Skin of body (tissue), 2 donors: ENCODE measurements around the gene TMEM161B.

GRCh38 chr5:87074887-87075529 lies 192.7 kb upstream of the RASA1 start:
- RAMPAGE, long total RNA, result no peak

DNA sequence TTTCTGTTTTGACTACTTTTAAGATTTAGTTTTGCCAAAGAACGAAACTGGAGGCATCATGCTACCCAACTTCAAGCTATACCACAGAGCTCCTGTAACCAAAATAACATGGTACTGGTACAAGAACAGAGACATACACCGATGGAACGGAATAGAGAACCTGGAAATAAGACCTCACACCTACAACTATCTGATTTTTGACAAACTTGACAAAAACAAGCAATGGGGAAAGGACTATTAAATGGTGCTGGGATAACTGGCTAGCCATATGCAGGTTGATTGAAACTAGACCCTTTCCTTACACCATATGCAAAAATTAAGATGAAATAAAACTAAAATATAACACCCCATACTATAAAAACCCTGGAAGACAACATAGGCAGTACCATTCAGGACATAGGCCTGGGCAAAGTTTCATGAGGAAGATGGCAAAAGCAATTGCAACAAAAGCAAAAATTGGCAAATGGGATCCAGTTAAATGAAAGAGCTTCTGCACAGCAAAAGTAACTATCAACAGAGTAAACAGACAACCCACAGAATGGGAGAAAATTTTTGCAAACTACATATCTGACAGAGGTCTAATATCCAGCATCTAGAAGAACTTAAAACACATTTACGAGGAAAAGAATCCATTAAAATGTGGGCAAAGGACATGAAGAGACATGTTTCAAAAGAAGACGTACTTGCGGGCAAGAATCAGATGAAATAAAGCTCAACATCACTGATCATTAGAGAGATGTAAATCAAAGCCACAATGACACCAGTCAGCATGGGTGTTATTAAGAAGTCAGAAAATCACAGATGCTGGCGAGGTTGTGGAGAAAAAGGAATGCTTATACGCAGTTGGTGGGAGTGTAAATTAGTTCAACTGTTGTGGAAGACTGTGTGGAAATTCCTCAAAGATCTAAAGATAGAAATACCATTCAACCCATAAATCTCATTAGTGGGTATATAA lies 37.8 kb downstream of the RASA1 start:
- RAMPAGE, long total RNA, result no peak

GRCh38 chr5:87405606-87406123 lies 7.1 kb downstream of the CCNH start:
- RAMPAGE, long total RNA, result no peak

- RAMPAGE, long total RNA, result no peak
These were observed 6.6 kb downstream of the CCNH start for GRCh38 chr5:87406124-87406634.

DNA sequence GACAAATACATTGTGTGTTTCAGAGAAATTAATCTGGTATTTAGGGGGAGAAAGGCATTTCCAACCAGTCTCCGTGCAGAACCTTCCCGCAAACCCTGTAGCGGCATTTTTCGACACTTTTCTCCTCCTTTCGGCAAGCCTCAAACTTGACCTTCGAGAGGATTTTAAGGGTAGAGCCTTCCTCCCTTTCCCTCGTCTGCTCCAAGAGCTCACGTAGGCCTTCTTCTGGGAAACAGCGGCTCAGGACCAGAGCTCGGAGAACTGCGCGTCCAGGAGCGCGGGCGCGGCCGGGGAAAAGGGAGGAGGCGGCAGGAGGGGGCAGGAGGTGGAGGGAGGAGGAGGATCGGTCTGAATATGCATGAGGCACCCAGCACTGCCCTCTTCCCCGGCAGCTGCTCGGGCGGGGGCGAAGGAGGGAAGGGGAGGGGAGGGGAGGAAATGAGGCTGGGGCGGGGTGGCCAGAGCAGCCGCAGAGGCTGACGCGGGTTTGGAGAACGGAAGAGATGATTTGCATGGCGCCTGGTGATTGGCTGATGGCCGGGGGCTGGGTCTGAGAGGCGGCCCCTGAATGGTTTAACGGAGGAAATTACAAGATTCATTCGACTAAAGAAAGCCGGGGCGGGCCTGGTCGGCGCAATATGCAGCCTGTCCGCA lies 127.5 kb downstream of the TMEM161B start:
- RAMPAGE, long total RNA, result no peak

DNA sequence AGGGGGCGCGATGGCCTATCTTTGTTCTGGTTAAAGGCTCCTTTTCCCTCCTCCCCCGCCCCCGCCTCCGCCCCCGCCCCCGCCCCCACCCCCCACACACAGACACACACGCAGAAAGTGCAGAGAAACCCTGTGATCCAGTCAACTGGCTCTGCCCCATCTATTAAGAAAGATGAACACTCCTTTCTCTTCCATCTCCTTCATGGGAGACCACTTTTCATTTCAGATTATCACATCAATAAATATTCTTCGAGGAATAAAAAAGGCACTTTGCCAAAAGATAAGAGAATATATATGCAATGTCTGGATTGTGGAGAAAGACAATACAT lies 127.0 kb downstream of the TMEM161B start:
- RAMPAGE, long total RNA, result no peak

DNA sequence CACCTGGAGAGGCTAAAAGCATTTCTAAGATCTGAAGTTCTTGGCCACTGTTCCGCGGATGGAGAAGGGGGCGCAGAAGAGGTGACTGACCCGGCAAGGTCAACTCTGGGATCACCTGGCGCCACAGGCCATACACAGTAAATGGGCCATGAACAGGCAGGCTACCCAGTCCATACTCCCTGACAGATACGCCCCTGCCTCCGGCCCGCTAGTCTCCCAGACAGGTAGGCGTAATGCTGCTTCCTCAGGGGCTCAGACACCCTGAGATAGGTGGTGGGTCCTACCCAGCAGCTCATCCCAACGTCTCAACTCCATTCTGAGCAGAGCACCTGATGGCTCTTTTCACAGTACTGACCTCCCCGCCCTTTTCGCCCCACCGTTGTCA lies 342 bp downstream of the TMEM161B start:
- RAMPAGE, long total RNA, result no peak

- RAMPAGE, long total RNA, result no peak
These were observed at the start of gene TMEM161B for GRCh38 chr5:88268696-88269784. TMEM161B (minus strand) TSS chr5:88268845.

GRCh38 chr5:88680042-88680853 lies 202.7 kb downstream of the MEF2C start:
- RAMPAGE, long total RNA, result no peak

DNA sequence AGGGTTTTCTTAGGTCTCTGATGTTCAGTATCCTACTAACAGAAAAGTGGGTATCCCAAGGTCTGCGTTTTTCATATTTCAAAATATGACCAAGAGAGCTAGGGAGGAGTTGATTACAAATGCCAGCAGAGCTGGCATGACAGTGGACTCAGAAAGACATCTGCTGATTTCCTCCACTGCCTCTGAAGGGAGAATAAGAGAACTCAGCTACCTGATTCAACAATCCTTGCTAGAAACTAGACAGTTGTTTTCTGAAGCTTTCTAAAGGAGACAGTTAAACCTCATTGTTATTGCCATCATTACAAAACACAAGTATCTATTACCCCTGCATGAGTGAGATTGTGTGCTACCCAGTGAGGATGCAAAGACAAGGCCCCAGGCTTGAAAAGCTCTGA lies 150.4 kb downstream of the MEF2C start:
- RAMPAGE, long total RNA, result no peak

DNA sequence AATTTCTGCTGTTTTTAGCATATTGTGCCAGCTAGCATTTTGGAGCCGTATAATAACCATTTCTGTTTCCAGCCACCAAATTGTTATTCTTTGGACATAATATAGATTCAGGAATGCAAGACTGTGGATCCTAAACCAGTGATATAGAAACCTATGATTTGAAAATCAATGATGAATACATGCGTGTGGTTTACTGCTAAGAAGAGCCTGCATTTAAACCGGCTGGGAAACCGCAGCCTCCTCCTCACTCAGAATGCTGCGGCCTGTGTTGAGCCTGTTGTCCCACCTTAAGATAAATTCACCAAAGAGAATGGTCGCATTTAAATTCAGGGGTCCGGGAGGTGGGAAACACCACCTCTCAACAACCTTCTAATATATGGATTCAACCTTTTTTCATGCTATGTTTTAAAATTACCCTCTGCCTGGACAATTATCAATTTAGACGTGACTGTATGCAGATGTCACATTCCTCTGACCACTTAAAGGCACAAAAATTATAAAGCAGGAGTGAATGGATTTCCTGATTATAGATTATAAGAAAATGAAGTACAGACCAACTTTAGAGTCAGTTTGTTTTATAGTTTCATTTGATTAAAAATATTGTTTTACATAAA lies 147.9 kb downstream of the MEF2C start:
- RAMPAGE, long total RNA, result no peak

DNA sequence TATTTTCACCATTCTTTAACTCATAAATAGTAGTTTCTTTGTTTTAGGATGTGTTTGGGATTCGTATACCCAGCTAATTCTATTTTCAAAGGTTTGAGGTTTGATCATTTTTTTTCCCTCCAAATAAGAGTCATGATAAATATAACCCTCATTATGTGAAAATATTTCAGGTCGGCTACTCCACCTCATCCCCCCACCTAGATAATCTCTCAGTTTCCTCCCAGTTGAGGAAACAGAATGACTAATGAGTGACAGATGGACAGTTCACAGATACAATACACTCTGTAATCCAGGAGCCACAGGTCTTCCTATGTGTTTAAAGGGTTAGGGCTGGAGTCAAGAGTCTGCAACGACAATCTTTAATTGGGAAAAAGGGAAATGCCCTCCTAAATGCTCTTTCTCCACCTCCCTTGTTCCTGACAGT lies 69.2 kb downstream of the MEF2C start:
- RAMPAGE, long total RNA, result no peak

- RAMPAGE, long total RNA, result no peak
These were observed 611 bp downstream of the MEF2C start for GRCh38 chr5:88882270-88882875.

DNA sequence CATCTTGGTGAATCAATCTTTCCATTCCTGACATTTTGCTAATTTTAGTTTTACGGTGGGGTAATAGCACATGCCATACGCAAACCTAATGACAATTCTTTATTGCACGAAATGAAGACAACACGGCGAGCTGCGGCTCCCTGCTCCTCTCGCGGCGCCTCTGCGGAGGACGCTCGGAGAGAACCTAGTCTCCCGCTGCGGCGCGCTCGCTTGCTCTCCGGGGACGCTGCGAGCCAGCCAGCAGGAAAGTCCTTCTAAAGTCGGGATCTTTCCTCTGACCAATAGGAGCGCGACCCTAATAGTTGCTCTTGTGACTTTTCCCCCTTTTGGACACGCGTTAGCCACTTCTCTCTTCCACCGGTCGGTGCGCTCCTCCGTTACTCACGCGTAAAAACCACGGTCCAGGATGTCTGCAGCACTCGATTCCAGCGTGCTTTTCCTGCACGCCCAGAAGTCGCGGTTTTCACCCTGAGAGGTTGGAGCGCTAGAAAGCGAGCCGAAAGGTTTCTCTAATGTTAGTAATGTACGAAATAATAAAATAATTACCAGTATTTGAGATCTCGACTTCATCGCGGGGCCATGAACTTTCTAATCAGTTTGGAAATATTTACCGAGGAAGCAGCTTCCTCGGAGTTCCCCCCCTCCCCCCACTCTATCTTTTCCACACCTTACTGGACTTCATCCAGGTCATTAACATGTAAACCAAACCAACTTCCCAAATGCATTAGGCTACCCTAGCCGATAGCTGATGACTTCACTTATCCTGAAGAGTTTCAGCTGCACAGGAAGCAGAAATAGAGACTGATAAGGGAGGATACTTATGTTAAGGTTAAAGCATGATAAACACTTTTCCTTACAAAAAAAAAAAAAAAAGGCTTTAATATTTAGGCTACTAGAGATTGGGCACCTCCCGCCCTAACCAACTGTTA lies 1.2 kb upstream of the MEF2C start:
- RAMPAGE, long total RNA, result no peak

DNA sequence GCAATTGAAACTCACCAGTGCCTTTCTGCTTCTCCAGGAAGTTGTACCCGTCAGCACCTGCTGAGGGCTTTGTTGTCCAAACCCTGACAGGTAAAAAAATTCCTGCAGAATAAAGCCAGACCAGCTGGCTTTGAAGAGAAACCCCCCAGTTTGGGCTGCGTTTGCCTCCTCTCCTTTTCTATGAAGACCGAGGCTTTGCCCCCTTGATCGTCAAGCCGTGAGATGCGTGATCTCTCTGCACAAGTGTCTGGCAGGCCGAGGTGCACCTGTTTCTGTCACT lies 20.9 kb upstream of the MEF2C start:
- RAMPAGE, long total RNA, result no peak

- RAMPAGE, long total RNA, result no peak
These were observed 21.6 kb upstream of the MEF2C start for GRCh38 chr5:88904514-88904967.

DNA sequence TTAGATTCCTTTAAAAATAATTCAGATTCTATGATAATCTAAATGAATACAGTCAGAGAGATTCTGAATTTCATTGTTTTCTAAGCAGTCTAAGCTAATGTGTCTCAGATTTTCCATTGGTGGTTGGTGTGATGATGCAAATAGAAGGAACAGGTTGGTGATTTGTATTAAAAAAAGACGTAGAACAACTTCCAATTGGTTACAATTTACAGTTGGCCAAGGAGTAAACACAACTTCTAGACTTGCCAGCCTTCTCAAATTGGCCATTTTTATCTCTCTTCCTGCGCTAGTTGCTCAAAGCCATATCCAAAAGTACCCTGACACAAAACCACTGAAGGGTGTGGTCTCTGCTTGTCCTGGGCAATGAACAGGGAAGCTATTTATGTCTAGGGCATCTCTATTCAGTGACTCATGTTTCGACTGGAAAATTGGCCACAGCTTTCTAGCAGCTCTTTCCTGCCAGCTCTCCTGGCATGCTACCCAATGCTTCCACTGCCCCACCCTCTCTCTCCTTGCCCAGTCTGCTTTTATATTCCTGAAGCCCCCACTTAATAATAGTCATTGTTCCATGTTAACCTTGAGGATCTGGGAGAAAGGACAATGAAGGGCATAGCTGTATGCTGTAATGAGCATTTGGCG lies 574.9 kb upstream of the MEF2C start:
- RAMPAGE, long total RNA, result no peak

- RAMPAGE, long total RNA, result no peak
These were observed 201.1 kb downstream of the CETN3 start for GRCh38 chr5:90208028-90209231.

DNA sequence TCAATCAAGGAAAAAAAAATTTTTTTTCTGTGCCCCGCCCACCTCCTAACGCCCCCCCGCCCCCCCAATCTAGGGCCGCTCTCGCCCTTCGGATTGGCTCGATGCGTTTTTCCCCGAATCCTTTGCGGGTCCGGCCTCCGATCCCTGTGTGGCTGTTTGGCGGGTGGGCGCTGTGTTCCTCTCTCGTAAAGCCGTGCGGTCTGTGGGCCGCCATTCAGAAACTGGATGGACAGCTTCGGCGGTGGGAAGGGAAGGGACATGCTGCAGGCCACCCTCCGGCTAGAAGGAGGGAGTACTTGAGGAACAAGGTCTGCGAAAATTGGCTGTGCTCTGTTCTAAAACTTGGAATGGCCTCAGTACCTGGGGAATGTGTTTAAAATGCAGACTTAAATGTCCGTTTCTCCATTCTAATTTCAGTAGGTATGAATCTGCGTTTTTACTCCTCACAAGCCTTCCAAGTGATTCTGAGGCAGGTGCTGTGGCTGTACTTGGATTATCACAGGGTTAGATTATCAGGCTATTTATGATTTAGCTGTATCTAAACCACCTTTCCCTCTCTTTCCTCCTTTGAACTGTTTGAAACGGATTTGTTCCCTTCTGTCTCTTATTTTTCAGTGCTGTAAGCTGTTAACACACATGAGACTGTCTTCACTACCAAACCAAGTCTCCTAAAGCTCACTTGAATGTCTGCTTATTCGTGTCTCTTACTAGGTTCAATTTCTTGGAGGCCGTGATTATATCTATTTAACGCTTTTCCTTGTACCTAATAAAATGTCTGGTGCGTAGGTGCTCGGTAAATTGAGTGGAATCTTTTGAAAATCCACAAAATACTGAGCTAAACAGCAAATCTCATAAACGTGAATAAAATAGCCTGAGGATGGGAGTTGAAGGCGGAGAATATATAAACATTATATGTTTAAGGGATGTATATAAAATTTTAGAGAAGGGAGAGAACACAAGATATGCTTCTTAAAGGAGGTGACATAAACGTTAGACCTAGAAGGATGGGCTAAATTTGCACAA lies 640 bp upstream of the CETN3 start:
- RAMPAGE, long total RNA, result no peak

GRCh38 chr5:90877063-90877375 lies 318.4 kb downstream of the ADGRV1 start:
- RAMPAGE, long total RNA, result no peak